Right ventricle myocardium (tissue), 1 donor: Measurements from ENCODE around the genes ZNF595, FGFRL1 and RNF212.

DNA sequence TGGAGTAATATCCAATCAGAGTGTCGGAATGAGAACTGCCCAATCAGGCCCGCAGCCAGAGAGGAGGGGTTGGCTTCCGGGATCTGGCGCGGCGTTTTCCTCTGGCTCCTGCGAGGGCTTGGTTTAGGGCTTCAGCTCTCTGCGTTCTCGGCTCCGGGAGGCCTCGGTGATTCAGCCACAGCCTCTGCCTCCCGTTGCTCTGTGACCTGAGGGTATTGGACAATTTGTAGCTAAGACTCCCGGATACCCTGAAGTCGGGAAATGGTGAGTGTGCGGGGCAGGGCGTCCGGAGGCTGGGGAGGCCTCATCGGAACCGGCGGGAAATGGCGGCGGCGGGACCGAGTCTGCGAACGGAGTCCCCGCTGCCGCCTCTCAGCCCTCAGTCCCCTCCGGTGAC is at the start of gene ZNF595:
Gene ZNF595 (plus strand): TSS at position 94 of the 397 bp plus-strand sequence.
- PRO-cap, 2 experiments, result peak in 2 of 2 experiments; most common plus-strand start position 104 of the sequence (in 2)

- PRO-cap, 2 experiments, result no peak in any of the 2 experiments
Measured at GRCh38 chr4:72752-73116, 19.6 kb downstream of the ZNF595 start.

DNA sequence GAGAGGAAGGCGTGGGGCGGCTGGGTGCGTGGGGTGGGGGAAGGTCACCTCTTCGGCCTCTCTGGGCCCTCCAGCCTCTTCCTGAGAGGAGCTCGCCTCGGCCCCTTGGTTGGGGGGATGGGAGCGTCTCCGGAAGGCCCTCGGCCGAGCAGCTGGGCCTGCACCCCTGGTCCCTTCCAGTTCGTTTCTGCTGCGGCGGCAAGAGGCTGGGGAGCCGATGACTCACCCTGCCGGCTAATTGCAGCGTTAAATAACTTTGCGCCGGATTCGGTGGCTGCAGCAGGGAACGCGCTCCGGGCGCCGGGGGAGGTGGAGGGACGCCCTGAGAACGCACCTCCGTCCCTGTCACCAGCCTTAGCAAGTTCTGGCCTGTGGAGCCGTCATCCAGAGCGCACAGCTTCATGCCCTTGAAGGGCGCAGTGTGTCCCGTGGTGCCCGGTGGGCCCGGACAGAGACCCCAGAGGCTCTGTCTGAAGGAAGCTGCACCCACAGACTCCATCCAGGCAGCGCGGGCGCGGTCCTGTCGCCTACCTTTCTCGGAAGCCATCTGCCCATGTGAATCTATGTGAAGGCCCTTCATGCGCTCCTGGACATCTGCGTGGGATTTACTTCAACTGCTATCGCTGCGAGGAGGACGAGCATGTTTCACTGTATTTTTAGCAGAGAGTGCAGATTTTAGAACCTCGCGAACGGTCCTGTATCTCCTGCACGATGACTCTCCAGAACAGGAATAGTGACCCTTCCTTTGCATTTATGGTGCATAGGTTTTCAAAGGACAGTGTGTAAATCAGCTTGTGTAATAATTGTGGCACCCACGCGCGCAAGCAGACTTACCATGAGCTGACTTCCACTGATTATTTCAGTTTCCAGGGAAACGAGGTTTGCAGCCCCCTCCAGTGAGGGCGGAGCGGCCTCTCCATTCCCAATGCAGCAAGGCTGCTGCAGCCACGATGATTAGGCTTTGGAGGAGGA is 1.6 kb upstream of the TMEM271 start:
- PRO-cap, 2 experiments, result no peak in any of the 2 experiments

GRCh38 chr4:680672-681470 is 6.5 kb downstream of the MYL5 start:
- PRO-cap, 2 experiments, result peak in 2 of 2 experiments; most common plus-strand start chr4:681198 (in 2); most common minus-strand start chr4:681127 (in 1)

- PRO-cap, 2 experiments, result peak in 2 of 2 experiments; most common plus-strand start chr4:681793 (in 1); most common minus-strand start chr4:681604 (in 2)
Measured at GRCh38 chr4:681471-682292, 7.3 kb downstream of the SLC49A3 start.

GRCh38 chr4:723563-724445 is 18.2 kb downstream of the PCGF3 start:
- PRO-cap, 2 experiments, result no peak in any of the 2 experiments

DNA sequence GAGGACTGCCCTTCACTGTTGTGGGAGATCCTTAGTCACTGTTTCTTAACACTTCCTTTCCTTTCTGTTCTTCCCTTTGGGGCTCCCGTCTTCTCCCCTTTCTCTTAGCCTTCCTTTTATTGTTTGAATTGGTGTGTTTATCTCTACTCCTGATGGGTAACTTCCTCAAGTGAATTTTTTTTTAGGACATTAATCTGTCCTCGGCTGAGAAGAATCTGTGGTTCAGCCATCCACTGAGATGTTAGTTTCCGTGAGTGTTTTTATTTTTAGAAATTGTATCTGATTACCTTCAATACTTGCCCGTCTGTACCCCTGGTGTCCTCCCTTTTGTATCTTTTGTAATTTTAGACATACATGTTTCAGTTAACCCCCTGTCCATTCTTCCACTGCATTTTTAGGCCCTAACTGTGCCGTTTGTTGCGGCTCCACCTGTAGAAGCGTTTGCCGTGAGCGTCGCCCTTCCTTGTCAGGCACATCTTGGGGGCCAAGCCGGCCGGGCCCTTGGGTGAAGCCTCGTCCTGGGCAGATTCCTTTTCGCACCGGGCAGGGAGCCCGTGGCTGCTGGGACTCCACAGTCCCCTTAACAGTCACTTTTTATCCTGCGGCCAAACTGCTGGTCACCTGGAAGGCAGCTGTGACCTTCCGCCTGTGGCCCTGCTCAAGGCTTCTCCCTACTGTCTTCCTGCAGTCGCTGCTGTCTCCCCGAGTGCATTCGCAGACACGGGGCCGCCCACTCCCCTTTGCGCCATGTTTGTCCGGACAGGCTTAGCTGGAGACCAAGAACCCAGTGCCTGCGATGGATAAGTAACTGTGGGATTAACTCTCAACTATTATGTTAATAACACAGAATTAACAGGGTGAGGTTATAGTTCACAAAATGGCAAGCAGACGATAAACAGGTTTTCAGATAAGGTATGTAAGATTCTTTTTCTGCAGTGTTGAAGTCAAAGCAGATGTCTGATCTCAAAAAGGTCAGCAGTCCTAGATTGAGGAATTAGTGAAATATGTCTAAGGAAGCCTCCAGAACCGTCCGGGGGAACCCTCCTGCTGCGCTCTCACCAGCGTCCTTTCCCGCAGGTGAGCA is 54.9 kb downstream of the PCGF3 start:
- PRO-cap, 2 experiments, result no peak in any of the 2 experiments

GRCh38 chr4:761898-762365 is 56.3 kb downstream of the PCGF3 start:
- PRO-cap, 2 experiments, result no peak in any of the 2 experiments

DNA sequence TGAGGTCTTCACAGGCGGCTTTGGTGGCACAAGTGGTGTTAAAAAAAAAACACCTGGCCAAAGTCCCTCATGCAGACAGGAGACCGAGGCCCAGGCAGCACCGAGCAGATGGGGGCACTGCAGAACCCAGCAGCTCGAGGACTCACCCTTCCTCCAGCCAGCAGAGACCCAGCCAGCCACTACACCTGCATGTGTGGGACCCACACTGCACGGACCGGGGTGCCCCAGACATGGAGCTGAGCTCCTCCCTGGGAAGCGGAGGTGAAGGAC is 42.8 kb downstream of the GAK start:
- PRO-cap, 2 experiments, result no peak in any of the 2 experiments

DNA sequence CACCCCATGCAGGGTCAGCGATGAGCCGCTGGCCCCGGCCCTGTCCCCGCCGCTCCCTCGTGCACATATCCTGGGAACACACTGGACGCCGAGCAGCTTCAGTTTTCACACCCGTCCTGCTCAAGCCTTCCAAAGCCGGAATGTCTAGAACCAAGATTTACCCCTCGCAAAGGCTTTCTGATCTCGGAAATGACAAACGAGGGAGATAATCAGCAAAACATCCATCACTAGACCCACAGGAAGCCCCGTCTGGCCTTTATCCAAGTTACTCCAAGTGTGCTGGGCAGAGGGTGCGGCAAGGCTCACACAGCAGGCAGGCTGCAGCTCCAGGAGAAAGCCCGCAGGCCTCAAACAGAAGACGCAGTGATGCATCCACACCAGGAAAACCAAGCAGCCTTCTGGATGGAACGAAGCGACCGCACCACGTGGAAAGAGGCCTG is 24.1 kb downstream of the GAK start:
- PRO-cap, 2 experiments, result no peak in any of the 2 experiments

DNA sequence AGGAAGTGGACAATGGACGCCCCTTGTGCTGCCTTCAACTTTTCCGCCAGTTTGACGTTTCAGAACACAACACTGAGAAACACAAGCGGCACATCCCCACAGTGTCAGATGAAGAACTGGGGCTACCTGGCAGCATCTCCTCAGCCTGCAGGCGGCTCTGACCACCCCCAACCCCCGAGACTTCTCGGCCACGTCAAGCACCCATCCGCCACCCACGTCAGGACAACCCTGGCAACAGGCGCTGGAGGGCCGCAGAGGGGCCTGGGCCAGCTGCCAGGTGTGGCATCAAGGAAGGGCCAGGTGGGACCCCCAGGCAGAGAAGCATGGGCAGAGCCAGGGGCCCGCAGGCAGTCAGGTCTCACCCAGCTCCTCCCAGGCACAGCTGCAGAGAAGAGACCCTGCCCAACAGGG is 22.3 kb downstream of the GAK start:
- PRO-cap, 2 experiments, result no peak in any of the 2 experiments

DNA sequence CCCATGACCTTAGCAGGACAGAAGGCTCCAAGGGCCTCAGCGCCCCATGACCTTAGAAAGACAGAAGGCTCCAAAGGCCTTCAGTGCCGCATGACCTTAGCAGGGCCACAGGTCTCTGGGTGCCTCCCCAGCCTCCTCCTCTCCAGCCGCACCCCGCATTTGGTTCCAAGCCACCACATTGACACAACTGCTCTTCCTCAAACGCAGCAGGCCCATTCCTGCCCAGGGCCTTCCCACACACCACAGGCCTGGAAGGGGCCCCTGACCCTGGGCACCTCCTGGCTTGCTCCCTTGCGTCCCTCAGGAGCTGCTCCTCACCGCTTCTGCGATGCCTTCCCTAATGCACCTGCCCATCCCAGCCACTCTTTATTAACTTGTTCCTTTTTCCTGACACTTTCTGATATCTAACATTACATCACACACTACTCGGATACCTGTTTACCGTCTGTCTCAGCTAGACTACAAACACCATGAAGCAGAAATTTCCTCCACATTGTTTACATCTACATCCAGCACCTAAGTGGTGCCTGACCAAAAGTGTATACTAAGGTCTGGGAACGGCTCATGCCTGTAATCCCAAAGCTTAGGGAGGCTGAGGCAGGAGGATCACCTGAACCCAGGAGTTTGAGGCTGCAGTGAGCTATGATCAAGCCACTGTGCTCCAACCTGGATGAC is 12.7 kb downstream of the GAK start:
- PRO-cap, 2 experiments, result no peak in any of the 2 experiments

- PRO-cap, 2 experiments, result no peak in any of the 2 experiments
Measured at GRCh38 chr4:930926-931901, 902 bp downstream of the GAK start.

DNA sequence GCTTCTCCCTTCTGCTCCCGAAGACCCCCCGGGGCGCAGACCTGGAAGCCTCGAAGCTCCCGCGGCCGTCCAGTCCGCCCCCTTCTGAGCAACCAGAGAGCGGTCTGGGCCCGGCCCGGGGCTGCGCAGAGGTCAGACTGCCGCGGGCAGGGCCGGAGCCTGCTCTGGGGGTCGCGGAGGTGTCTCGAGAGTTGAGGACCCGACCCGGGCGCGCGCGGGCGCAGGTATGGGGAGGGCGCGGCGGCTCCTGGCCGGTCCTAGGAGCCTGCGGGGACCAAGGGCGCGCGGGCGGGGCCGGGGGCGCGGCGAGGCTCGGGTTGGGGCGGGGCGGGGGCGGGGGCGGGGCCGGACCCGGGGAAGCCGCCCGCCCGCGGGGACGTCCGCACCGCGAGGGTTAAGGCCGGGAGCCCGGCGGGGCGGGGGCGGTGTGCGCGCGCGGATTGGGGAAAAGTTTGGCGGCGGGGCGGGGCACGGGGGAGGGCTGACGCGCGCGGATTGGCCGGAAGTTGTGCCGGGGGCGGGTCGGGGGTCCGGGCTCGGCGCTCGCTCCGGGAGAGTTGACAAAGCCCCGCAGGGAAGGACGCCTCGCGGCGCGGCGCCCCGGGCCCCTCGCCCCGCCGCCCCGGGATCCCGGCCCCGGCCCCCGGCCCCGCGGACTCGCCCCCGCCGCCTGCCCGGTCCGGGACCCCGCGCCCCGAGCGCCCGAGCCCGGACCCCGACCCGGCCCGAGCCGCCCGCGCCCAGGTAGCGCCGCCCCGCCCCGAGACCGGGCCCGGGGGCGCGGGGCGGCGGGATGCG is at the start of gene FGFRL1:
Gene FGFRL1 (plus strand): TSS at position 554 of the 798 bp plus-strand sequence.
- PRO-cap, 2 experiments, result peak in 2 of 2 experiments; most common plus-strand start position 563 of the sequence (in 2); most common minus-strand start position 279 of the sequence (in 2)

DNA sequence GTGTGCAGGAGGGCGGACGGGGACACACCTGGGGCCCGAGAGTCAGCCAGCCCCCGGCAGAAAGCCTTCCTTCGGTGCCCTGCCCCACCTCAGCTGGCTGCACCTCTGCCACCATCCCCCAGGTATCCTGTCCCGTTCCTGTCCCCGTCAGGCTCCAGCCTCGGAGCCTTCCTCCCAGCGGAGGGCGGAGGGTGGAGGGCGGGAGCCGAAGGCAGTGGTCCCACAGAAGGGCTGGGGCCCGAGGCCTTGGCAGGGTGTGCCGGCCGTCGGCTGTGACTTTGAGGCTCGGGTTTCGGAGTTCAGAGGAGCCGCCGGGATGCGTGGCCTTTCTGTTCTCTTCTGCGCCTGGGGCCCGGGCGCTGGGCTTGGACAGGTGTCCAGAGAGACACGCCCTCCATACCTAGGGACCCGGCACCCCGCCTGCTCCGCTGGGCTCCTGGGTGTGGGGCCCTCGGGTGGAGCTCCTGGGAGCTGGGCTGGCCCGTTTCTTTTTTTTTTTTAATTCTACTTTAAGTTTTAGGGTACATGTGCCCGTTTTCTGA is 11.2 kb downstream of the FGFRL1 start:
- PRO-cap, 2 experiments, result no peak in any of the 2 experiments

GRCh38 chr4:1082154-1083156 is 30.9 kb downstream of the RNF212 start:
- PRO-cap, 2 experiments, result no peak in any of the 2 experiments

GRCh38 chr4:1113472-1114219 is at the start of gene RNF212:
Gene RNF212 (minus strand): TSS chr4:1113564.
- PRO-cap, 2 experiments, result peak in 2 of 2 experiments; most common plus-strand start chr4:1113585 (in 1); most common minus-strand start chr4:1113562 (in 1)

GRCh38 chr4:1218462-1219153 is 30.3 kb downstream of the CTBP1 start:
- PRO-cap, 2 experiments, result no peak in any of the 2 experiments

DNA sequence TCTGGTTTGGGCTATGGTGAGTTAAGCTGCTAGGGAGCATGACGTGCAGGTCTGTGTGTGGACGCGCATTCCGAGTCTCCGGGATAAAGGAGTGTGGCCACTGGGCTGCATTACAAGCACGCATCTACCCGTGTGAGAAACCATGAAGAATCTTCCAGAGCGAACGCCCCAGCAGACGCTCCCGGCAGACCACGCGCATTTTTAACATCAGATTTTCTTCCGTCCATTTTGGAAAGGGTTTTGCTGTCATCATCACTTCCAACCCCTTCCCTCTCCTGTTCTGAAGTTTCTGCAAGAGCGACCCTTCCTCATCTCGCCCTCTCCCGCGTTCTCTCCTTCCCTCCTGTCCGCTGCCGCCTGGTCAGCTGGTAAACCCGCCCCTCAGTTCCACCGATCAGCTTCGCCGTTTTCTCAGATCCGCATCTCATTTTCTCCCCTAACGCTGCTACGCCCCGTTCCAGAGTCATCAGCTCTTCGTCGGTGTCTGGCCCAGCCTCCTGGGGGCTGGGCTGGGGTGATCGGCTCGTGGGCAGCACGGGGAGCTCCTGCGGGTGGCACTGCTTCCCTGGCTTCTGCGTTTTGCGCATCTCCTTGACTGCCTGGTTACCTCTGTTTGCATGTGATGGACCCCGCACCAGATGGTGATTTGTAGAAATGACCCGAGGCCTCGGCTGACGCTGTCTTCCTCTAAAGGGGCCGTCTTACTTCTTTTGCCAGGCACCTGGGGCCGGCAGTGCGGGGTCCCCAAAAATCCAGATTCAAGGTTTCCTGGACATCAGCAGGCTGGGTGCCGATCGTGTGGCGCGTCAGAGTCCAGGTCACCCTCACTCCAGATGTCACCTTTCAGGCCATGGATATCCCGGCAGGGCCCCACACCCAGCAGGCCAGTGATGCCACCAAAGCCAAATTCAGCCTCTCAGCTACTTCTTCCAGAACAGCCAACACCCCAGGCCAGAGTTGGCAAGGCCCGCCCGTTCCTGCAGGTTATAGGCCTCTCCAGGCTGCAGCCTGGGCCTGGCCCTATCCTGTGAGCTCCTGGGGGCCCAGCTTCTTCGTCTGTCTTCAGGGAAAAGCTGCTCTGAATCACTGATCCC is 13.4 kb downstream of the CTBP1 start:
- PRO-cap, 2 experiments, result no peak in any of the 2 experiments

- PRO-cap, 2 experiments, result no peak in any of the 2 experiments
Measured at GRCh38 chr4:1242565-1243225, 6.2 kb downstream of the CTBP1 start.